ENCODE measurements around a stretch of chr10.

- PRO-cap = no peak
- RRBS, 2 experiments = no CpG with 5 or more reads among the region's 34 CpGs
Observed at GRCh38 chr10:133359476-133360866, 2.2 kb upstream of the FUOM start.

DNA sequence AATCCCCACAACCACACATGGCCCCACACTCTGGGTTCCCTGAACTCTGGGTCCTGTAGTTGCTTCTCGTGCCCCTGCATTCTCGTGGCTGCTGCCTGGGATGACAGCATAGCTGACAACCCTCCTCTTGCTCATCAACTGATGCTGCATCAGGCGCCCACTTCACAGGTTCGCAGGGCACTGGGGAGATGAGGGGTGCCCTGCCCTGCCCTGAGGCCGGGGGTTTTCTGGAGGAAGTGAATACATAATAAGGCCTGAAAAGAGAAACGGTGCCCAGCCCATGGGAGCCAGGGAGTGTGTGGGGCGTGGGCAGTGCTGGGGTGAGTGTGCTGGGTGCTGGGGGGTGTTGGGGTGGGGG, 2.2 kb upstream of the MTG1 start:
- PRO-cap = no peak
- RRBS, 2 experiments = no CpG with 5 or more reads among the region's 7 CpGs

DNA sequence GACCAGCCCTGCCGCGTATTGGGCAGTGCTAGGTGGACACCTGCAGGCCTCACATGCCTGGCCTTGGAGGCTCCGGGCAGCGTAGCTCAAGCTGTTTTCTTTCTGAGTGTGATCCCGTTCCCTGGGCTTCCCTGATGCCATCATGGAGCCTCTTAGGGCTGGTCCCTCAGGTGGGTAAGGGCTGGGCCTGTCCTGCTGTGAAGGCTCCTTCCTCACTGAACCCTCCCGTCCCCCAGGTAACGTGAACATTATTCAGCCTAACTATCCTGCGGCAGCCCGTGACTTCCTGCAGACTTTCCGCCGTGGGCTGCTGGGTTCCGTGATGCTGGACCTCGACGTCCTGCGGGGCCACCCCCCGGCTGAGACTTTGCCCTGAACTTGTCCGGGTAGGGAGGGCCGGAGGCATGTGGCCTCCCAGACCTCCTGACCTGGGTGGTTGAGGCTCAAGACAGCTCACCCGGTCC, 4.6 kb downstream of the SPRN start:
- PRO-cap = no peak
- RRBS, 2 experiments = 71 to 82% methylated on average over 2 of the region's 19 CpGs

DNA sequence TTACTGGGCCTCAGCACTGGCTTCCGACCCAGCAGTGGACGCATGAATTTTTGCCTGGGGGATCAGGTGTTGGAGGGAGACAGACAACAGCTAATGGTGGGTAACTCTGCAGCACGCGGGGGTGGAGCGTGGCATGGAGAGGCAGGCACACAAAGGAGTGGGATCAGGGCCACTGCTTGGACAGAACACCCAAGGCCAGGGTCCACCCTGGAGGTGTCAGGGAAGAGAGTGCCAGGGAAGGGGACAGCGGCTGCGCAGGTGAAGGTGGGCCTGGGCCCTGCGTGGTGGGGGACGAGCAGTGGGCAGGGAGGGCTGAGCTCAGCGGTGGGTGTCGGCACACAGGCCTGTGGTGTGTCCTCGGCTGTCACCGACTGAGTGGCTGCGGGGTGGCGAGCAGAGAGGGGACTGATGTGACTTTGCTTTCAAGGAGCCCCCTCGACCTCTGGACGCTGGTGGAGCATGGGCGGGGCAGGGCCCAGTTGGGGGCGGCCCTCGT, 8.5 kb upstream of the SCART1 start:
- PRO-cap = no peak
- RRBS, 2 experiments = no CpG with 5 or more reads among the region's 20 CpGs

- PRO-cap = no peak
- RRBS, 2 experiments = no CpG with 5 or more reads among the region's 11 CpGs
Observed at GRCh38 chr10:133530228-133530867, 3.2 kb downstream of the CYP2E1 start.

DNA sequence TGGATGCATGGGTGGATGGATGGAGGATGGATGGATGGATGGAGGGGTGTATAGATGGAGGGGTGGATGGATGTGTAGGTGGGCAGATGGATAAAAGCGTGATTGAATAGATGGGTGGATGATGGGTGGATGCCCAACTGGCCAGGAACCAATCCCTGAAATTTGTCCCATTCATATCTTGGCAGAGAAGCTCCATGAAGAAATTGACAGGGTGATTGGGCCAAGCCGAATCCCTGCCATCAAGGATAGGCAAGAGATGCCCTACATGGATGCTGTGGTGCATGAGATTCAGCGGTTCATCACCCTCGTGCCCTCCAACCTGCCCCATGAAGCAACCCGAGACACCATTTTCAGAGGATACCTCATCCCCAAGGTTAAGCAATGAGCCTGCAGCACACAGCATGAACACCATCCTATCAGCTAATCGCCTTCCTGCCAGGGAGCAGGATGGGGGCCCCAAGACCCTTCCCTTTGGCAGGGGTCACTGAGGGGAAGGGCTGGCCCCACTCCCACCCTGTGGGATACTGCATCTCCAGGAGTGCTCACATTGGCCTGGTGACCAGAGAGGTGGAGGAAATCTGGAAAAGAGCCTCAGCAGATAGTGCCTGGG, 9.8 kb downstream of the CYP2E1 start:
- PRO-cap = no peak
- RRBS, 2 experiments = no CpG with 5 or more reads among the region's 6 CpGs

DNA sequence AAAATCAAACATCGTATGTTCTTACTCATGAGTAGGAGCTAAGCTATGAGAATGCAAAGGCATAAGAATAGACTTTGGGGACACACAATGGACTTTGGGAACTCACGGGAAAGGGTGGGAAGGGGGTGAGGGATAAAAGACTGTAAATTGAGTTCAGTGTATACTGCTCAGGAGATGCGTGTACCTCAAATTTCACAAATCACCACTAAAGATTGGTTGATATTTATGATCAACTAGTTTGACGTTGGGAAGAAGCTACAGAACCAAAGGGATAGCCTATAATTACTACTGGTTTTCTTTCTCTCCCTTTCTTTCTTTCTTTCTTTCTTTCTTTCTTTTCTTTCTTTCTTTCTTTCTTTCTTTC, 15.2 kb downstream of the CYP2E1 start:
- PRO-cap = no peak
- RRBS, 2 experiments = no CpG with 5 or more reads among the region's 4 CpGs